ENCODE measurements around the genes B3GALT6, CPTP, DVL1 and MXRA8.

DNA sequence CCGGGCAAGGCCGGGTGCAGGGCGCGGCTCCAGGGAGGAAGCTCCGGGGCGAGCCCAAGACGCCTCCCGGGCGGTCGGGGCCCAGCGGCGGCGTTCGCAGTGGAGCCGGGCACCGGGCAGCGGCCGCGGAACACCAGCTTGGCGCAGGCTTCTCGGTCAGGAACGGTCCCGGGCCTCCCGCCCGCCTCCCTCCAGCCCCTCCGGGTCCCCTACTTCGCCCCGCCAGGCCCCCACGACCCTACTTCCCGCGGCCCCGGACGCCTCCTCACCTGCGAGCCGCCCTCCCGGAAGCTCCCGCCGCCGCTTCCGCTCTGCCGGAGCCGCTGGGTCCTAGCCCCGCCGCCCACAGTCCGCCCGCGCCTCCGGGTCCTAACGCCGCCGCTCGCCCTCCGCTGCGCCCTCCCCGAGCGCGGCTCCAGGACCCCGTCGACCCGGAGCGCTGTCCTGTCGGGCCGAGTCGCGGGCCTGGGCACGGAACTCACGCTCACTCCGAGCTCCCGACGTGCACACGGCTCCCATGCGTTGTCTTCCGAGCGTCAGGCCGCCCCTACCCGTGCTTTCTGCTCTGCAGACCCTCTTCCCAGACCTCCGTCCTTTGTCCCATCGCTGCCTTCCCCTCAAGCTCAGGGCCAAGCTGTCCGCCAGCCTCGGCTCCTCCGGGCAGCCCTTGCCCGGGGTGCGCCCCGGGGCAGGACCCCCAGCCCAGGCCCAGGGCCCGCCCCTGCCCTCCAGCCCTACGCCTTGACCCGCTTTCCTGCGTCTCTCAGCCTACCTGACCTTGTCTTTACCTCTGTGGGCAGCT, 134.6 kb downstream of the OR4F5 start:
- RRBS: no CpG with 5 or more reads among the region's 88 CpGs

GRCh38 chr1:794961-795425, 108.5 kb upstream of the OR4F16 start:
- RRBS: no CpG with 5 or more reads among the region's 8 CpGs

- RRBS: 16% methylated on average over 4 of the region's 54 CpGs
Measured at GRCh38 chr1:904986-905676, 18.6 kb upstream of the SAMD11 start.

- RRBS: 2% methylated on average over 61 of the region's 104 CpGs
Measured at GRCh38 chr1:941489-942427, 17.3 kb downstream of the NOC2L start.

DNA sequence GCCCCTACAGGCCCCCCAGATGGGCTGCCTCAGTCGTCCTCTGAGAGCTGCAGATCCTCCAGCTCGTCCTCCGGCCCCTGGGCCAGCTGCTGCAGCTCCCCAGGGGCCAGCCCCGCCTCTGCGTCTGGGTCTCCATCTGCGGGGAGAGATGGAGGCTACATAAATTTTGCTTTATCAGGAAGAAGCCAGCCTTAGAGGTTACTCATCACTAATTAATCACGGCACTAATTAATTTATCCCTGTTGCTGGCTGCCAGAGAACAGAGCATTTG, 14.5 kb downstream of the NOC2L start:
- RRBS: no CpG with 5 or more reads among the region's 7 CpGs

- RRBS: 62% methylated on average over 12 of the region's 49 CpGs
Measured at GRCh38 chr1:977957-978835, 3.7 kb downstream of the PERM1 start.

DNA sequence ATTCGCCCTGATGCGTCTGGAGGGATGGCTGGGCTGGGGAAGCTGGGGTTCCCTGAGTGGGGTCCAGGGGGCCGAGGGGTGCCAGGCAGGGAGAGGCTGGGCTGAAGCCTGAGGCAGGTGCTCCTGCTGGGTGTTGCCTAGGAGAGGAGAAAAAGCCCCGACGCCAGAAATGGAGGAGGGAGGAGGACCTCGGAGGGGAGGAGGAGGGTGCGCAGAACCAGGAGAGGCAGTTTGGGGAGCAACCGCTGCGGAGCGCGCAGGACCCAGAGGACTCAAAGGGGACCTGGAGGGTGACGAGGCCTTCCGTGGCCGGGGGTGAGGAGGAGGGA, 15.3 kb downstream of the RNF223 start:
- RRBS: 0% methylated on average over 1 of the region's 14 CpGs

DNA sequence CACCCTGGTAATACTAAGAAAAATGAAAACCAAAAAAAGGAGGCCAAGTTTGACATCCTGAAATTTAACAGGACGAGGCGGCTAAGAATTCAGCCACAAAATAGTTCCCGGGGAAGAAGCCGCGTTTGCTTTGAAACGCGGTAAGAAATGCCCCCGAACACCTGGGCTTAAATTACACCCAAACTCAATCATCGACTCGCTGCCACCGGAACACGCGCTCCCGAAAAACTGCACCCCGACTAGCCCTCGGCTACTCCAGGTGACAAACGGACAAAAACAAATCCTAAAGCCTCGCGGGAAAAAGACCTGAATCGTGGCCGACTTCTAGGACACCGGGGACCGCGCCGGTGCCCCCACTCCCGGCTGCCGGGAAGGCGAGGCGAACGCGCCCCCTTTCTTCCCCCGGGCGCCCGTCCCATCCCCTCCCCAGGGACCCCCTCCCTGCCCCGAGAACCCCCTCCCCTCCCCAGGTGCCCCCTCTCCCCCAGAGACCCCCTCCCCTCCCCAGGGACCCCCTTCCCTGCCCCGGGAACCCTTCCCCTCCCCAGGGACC, 750 bp downstream of the C1orf159 start:
- RRBS: 5% methylated on average over 12 of the region's 36 CpGs

- RRBS: 45% methylated on average over 15 of the region's 37 CpGs
Measured at GRCh38 chr1:1167695-1168298, 5.9 kb upstream of the TTLL10 start.

GRCh38 chr1:1213514-1213863, 464 bp downstream of the TNFRSF4 start:
- RRBS: 60% methylated on average over 13 of the region's 25 CpGs

GRCh38 chr1:1221389-1222255, 7.7 kb upstream of the TNFRSF4 start:
- RRBS: 95% methylated on average over 7 of the region's 31 CpGs

DNA sequence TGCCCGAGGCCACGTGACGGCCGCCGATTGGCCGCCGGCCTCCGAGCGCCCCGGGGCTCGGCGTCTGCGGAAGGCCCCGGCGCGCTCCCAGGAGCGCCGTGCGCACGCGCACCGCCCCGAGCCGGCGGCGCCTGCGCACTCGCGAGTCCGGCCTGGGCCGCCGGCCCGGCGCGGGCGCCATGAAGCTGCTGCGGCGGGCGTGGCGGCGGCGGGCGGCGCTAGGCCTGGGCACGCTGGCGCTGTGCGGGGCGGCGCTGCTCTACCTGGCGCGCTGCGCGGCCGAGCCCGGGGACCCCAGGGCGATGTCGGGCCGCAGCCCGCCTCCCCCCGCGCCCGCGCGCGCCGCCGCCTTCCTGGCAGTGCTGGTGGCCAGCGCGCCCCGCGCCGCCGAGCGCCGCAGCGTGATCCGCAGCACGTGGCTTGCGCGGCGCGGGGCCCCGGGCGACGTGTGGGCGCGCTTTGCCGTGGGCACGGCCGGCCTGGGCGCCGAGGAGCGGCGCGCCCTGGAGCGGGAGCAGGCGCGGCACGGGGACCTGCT, at the start of gene B3GALT6:
Gene B3GALT6 (plus strand): TSS at position 138 of the 538 bp plus-strand sequence.
- RRBS: 1% methylated on average over 26 of the region's 99 CpGs

DNA sequence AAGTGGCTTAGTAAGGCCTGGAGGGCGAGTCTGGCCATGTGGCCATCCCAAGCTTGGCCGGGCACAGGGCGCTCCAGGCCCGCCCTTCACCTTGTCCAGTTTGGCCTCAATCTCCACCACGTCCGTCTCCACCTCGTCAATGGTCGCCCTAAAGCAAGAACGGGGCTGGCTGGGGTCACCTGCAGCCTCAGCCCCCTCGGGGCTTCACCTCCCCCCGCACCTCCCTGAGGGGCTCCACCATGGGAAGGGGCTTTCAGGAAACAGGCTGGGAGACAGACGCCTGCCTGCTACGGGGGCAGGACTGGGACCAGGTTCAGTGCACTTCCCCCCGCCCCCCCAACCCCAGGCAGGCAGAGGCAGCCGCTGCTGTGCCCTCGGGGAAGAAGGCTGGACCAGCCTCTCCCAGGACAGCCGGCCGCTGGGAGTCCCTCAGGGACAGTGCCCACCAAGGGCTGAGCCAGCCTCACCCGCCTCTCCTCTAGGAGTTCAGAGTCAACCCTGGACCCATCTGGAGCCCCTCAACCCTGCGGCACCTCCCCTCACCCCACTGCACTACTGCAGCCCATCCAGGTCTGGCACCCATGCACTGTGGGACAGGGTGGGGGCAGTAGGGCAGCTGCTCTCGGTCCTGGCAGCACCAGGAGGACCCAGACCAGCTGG, 3.6 kb downstream of the ACAP3 start:
- RRBS: no CpG with 5 or more reads among the region's 21 CpGs

- RRBS: 2% methylated on average over 7 of the region's 28 CpGs
Measured at GRCh38 chr1:1304656-1305499, 2.9 kb downstream of the ACAP3 start.

DNA sequence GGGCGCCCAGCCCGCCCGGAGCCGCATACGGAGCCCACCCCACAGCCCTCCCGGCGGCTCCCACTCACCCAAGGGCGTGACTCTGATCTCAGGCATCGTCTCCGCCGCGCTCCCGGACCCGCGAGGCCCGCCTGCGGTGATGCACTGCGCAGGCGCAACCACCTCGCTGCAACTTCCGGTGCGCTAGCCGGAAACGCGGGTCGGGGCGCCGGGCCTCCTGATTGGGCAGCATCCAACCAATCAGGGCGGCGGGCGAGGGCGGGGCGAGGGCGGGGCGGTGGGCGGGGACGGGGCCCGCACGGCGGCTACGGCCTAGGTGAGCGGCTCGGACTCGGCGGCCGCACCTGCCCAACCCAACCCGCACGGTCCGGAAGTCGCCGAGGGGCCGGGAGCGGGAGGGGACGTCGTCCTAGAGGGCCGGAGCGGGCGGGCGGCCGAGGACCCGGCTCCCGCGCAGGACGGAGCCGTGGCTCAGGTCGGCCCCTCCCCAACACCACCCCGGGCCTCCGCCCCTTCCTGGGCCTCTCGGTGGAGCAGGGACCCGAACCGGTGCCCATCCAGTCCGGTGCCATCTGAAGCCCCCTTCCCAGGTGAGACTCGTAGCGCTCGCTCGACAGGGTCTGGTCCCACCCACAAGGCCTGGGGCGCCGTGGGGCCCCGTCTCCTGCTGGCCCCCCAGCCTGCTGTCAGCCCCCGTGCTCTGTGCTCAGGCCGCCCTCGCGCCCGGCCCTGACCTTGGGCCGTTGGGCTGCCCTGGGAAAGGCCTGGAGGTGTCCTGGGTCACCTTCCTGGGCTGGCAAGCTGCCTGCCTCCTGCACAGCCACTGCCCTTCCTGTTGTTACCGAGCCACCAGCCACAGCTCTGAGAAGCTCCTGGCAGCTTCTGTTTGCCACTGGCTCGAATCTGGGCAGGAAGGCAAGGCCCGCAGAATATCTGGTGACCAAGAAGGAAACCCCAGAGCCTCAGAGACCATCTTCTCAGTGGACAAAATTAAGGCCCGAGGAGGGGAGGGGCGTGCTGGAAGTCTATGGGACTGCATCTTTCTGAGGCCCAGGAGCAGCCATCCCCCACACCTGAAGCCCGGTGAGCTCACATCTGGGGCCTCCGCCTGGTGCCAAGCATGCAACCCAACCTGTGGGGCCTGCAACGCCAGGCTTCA, at the start of gene CPTP:
Gene CPTP (plus strand): TSS at position 290 of the 1,159 bp plus-strand sequence.
- RRBS: 1% methylated on average over 30 of the region's 93 CpGs

GRCh38 chr1:1347547-1348380, 1.5 kb downstream of the DVL1 start:
- RRBS: 5% methylated on average over 3 of the region's 27 CpGs

DNA sequence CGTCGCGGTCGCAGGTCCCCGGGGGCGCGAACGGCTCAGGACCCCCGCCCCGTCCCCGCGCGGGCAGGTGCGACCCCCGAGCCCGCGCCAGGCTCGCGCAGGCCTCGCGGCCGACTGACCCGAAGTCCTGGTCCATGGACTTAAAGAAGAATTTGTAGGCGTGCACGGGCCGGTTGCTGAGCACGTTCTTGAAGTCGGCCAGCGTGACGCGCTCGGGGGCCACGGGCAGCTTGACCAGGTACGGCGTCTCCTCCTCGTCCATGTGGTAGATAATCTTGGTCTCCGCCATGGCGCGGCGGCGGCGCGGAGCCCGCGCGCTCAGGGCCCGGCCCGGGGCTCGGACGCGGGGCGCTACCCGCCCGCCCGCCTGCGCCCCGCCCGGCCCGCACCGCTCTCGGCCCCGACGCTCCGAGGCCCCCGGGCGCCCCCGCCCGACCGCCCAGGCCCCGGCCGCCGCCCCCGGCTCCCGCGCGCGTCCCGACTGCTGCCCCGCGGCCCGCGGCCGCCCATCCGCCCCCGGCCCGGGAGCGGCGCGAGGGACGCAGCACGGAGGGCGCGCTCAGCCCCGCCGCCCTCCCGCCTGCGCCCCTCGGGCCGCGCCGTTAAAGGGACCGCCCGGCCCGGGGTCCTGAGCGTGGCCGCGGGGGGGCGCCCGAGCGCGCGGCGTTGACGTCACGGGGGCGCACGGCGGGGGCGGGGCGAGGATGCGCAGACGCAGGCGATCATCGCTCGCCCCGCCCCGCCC, at the start of gene DVL1:
Gene DVL1 (minus strand): TSS at position 642 of the 745 bp plus-strand sequence.
- RRBS: under 1% methylated on average over 47 of the region's 127 CpGs

GRCh38 chr1:1355383-1356040, 2.8 kb downstream of the MXRA8 start:
- RRBS: 3% methylated on average over 13 of the region's 61 CpGs

- RRBS: 3% methylated on average over 8 of the region's 45 CpGs
Measured at GRCh38 chr1:1357699-1358942, at the start of gene MXRA8. TSS of gene MXRA8 (minus strand) at chr1:1358555.